Epithelial cell of esophagus (primary cell): ENCODE measurements around a stretch of chr10.

GRCh38 chr10:59037437-59037869, 139.0 kb upstream of the PHYHIPL start:
- RRBS, result no CpG with 5 or more reads among the region's 1 CpG

- RRBS, result no CpG with 5 or more reads among the region's 8 CpGs
These were observed 352 bp downstream of the FAM13C start for GRCh38 chr10:59362051-59362343.

GRCh38 chr10:59704560-59704954, 5.1 kb downstream of the SLC16A9 start:
- RRBS, result no CpG with 5 or more reads among the region's 2 CpGs

DNA sequence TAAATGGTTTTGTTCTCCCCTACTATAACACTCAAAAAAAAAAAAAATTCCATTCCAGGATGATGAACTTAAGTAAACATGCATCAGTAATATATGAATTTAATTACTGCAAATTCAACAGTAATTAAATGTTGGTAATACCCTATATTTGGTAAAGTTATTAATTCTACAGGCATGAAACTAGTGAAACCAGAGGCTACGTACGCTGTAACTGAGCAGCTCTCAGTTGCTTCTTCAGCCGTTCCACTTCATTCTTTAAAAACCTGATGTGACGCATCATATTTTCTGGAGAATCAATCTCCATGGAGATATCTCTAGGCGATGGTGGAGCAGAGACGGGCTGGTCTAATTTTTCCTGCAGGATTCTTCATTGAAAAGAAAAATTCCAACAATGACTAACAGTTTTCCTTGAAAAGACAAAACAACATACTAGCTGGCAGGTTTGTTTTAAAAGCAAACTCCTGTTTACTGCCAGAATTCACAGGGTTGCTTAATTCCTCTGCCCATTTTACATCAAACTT, 59.2 kb upstream of the MRLN start:
- RRBS, result no CpG with 5 or more reads among the region's 6 CpGs

DNA sequence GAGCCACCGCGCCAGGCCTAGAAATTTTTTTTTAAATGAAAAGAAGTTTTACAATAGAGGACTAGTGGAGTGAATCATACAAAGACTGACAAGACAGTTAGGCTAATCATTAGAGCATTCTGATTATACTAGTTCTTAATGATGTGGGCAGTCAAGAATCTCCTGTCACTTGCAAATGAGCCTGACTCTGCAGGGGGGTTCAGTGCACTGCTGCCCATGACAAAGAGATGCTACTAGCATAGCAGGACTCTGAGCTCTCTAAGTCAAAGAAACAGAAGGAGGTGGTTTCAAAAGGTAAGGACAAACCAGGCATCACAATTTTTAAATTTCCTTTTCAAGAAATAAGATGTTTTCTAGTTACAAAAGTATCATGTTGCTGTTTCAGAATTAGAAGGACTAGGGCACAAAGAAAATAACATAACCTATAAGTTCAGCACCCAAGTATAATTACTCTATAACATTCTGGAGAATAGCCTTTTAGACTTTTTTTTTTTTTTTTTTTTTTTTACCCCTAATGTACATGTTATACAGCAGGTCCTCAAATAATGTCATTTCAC, 58.9 kb downstream of the CCDC6 start:
- RRBS, result no CpG with 5 or more reads among the region's 2 CpGs

GRCh38 chr10:59904786-59905925, 1.2 kb downstream of the CCDC6 start:
- RRBS, result no CpG with 5 or more reads among the region's 36 CpGs

DNA sequence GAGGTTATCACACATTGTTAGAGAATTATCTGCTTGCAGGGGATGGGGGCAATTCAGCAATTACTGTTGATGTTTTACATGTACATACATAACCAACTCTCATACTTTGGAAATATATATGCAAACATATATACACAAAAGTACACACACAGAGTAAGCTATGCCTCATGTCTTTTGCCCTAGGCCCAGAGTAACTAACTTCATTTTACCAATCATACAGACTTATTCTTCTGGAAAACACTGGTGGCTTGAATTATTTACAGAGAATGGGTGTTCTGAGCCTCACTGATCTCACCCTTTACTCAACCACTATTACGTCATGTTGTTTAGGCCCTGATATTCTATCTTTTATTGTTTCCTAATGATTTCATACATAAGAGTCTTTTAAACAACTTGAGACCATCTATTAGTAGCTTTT, 43.1 kb downstream of the ANK3 start:
- RRBS, result no CpG with 5 or more reads among the region's 1 CpG

DNA sequence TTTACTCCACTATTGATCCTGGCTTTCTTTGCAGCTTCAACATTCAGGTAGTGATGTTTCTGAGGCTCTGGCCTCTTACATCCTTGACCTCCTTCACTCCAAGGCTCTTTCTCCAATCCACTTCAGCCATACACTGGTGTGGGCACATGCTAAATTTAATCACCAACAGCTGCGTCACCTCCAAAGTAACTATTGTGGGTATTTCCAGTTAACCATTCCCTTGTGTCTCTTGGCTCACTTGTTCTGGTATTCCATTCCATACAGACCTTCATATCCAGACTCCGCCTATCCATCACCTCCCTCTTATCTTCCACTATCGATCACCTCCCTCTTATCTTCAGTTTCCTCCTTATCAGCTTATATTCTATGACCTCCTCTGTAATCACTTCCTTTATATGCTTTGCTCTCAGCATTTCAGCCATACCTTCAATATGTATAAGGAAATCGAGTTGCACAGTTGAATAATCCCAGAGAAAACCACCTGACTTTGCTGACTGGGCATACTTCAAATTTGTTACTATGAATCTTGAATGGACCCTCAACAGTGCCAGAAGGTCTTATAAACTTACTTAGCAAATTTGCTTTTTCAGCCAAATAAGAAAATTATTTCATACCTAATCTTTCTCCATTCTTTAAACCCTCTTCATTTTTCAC, 32.4 kb downstream of the ANK3 start:
- RRBS, result no CpG with 5 or more reads among the region's 4 CpGs

- RRBS, result no CpG with 5 or more reads among the region's 1 CpG
These were observed 31.5 kb downstream of the ANK3 start for GRCh38 chr10:60357757-60358948.

GRCh38 chr10:60661620-60662174, 116.6 kb upstream of the CDK1 start:
- RRBS, result no CpG with 5 or more reads among the region's 8 CpGs

DNA sequence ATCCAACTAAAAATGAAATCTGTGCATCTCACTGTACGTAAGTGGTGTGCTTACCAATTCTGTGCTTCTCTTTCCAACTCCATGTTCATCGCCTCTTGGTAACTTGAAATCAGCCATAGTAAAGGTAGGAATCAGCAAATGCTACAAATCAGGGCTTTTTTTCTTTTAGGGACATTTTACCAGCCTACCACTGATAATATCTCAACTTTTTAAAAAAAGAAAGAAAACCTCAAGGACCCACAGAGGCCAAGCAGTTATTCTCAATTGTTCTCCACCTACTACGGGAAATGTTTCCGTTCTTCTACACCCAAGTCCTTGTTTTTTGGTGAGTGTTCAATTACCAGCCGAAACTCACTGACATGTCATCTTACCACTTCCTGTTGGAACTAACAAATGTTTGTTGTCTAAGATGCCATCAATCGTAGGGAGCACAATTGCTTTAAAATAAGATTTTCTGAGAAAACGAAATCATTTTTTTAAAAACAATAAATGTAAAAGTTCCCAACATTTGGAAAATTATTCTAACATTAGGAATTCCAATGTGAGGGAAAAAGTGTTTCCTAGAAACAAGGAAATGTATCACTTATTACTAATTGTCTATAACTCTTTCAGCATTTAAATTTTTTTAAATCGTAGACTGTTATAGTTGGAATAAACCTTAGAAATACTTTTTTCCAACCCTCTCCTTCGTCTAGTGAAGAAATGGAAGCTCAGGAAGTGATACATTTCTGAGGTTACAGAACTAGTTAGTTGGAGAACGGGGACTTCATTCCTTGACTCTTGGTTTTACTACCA, 50.1 kb upstream of the CDK1 start:
- RRBS, result no CpG with 5 or more reads among the region's 10 CpGs

GRCh38 chr10:60732103-60733221, 45.8 kb upstream of the CDK1 start:
- RRBS, result 1% methylated on average over 12 of the region's 54 CpGs

DNA sequence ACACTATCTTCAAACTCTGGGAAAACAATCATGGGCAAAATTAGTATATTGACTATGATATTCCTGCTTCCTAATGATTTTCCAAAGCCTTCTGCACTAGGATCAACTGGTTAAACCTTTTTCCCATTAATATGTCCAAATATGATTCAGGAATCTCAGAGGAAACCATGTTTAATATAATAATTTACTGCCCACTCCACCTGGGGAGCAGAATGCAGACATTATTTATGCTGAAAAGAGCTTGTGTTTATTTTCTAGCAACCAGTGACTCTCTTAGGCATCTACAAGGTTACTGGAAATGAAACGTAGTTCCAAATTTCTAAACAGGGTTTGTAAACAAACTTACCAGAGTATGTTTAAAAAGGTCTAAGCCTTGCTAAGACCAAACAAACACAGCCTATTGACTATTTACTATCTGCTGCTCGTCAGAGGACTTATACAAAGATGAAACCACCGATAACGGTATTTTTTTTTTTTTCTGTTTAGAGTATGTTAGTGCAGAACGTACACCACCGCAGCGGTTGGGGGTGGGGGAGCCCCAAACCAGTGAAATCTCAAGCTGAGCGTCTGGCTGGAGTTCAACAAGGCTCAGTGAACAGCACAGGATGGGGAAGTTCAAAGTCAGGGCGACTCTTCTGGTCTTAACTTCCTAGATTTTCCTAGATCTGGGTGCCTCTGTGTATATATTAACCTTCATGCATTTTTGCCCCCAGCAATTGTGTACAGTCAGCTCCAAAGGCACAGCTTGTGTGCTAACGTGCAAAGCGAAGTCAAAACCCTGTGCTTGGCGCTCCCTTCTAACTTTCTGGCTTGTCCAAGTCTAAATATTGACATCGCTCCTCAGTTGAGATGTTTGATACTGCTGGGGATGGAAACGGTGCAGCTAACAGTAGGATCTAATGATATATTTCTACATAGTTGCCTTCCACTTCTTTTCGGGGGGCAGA, 1.3 kb downstream of the RHOBTB1 start:
- RRBS, result no CpG with 5 or more reads among the region's 15 CpGs

DNA sequence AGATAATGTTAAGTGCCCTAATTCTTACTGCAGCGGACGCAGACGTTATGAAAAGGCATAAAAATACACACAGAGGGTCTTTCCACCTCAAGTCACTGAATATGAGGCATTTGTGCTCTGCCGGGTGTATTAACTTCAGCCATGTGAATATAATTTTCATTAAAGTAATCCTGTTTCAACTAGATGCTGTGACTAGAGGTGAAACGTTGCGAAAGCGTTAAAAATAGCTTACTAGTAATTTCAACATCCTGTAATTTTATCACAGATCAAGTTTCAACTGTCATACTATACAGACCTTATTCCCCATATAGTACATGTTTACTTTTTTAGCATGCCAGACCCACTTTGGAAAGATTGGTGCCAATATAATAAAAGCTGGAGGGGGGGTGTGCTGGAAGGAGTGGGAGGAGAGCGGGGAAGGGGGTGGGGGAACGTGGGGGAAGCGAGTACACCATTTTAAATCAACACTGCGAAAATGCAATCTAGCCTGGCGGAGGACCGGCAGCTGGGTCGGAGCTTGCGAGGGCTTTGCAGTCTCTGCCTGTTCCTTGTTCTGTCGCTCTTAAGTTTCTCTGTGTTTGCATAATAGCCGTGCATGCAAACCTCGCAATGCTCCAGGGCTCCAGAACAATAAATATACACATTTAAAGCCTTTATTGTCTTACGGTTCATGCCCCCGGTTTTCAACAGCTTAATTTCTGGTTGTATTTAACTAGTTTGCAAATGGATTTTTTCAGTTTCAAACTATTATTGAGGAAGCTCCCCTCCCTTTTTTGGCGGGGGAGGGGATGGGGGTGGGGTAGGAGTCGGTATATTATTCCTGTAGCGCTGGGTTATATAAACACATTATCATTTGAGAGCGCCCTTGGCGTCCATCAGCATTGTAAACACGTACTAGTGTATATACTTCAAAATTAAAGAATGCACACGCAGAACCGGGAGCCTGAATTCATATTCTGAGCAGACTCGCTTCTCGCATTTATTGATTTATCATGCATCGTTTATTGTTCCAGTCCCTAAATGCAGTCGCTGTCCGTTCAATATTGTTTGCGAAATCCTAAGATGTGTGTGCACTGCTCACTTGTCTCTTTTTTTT, 1.3 kb upstream of the ARID5B start:
- RRBS, result no CpG with 5 or more reads among the region's 34 CpGs

- RRBS, result no CpG with 5 or more reads among the region's 4 CpGs
These were observed 90.6 kb downstream of the ARID5B start for GRCh38 chr10:61992069-61992544.

DNA sequence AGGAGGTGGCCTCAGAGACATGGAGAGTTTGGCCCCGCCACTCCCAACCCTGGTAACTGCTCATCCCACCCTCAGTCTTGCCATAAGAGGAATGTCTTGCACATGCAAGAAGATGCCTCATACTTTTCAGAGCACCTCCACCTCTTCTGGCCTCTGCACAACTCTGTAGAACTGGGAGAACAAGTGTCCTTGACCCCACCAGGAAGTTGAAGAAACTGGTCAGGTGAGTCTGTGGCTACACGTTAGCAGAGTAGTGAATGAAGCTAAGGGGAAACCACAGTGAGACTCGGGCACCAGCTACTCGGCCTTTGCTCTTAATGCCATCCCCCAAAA, 110.0 kb downstream of the ARID5B start:
- RRBS, result no CpG with 5 or more reads among the region's 4 CpGs

- RRBS, result no CpG with 5 or more reads among the region's 12 CpGs
These were observed 144.4 kb downstream of the ARID5B start for GRCh38 chr10:62045732-62046484.

DNA sequence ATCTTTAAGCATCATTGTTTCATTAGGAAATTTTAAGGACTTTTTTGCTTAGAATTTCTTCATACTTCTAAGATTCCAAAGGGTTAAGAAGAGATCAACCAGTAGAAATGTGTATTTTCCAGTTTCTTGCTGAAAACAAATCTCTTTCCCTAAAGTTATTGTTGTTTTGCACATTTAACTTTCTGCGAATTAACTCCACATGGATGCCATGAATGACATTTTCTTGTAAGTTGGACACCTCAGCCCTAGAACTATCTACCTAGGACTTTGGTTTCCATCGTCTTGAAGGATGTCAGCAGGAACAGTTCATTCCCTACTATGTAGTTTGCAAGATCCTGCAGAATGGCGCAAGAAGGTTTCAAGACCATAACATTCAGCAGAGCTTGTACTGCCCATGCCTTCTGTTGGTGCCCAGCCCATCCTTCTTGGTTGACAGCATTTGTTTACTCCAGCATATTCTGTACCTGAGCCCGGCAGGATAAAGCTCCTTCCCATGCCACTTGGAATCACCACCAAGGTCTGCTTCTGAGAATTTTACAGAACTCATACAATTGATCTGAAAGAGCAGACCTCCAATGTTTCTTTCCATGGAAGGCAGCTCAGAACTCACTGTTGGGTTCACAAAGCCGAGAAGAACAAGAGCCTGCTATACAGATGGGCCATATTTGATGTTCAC, 150.7 kb downstream of the ARID5B start:
- RRBS, result no CpG with 5 or more reads among the region's 5 CpGs

GRCh38 chr10:62079874-62080725, 178.6 kb downstream of the ARID5B start:
- RRBS, result no CpG with 5 or more reads among the region's 8 CpGs

DNA sequence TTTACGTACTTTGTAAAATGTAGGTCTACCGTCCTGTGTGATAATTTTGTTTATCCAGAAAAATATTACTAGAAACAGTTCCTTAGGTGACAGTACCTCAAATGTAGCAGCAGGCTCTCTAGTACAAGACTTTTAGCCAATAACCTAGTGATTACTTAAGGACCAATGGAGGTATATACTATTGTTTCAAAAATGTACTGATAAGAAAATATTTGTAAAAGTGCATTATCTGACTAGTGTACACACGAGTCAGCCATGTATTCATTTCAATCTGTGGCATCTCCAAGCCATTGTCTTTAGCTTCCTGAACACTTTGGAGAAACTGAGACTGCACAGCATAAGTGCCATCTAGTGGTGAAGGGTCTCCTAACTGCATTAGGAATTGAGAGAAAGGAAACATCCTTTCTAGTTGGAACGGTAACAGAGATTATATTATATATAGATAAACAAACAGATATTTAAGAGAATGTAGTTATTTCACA, 23.7 kb downstream of the RTKN2 start:
- RRBS, result no CpG with 5 or more reads among the region's 4 CpGs